H7 (cell line): Measurements from ENCODE around the genes COL24A1 and CLCA2.

- RAMPAGE, long total RNA: no peak
Observed at GRCh38 chr1:85258357-85258902, 1.0 kb downstream of the C1orf52 start.

DNA sequence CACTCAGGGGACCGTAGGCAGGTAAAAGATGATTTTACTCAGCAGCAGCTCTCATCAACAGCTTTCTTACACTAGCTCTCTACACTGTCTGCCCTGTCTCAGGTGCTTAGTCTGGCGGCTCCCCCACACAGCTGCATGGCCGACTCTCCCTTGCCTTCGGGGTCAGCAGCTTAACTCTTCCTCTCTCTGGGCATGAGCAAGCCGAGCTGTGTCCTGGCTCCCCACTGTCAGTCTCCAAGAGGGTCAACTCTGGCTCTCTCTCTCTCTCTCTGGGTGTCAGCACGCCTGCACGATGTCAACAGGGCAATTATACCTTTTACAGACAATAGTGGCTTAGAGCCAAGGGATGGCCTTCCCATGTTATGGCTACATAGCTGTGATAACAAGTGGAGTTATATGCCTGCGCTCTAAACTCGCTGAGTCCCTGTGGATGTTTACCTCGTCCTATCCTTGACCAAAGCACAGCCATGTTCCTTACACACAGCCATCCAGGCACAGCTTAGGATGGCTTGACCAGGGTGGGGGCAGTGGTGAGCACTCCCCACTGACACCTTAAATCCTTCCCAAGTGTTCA lies 3.1 kb upstream of the BCL10 start:
- RAMPAGE, long total RNA: no peak

GRCh38 chr1:86156585-86157302 lies at the start of gene COL24A1:
Gene COL24A1, minus strand, starts transcription at chr1:86156772.
- RAMPAGE, long total RNA: no peak

- RAMPAGE, long total RNA: no peak
Observed at GRCh38 chr1:86423410-86424377, at the start of gene CLCA2. Gene CLCA2, plus strand, starts transcription at chr1:86424171.

GRCh38 chr1:86503552-86503831 lies 34.8 kb downstream of the CLCA1 start:
- RAMPAGE, long total RNA: no peak

GRCh38 chr1:86710580-86711076 lies 6.3 kb downstream of the SH3GLB1 start:
- RAMPAGE, long total RNA: no peak

DNA sequence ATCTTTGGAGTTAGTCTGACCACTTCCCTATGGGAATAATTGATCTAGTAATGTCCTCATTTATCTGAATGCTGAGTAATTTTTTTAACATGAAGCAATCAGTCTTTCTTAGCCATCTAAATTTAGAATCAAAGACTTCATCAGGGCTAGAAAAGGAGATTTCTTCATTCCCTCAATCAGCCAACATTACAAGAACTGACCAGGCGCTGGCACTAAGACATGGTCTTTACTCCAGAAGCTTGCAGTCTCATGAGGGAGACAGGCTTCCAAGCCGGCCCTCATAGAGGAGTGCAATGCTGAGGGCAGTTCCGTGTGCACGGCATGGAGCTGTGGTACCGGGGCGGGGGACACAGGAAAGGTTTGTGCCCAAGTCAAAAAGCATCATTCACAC lies 84.5 kb downstream of the SH3GLB1 start:
- RAMPAGE, long total RNA: no peak

GRCh38 chr1:86915939-86916265 lies 1.5 kb downstream of the HS2ST1 start:
- RAMPAGE, long total RNA: no peak

DNA sequence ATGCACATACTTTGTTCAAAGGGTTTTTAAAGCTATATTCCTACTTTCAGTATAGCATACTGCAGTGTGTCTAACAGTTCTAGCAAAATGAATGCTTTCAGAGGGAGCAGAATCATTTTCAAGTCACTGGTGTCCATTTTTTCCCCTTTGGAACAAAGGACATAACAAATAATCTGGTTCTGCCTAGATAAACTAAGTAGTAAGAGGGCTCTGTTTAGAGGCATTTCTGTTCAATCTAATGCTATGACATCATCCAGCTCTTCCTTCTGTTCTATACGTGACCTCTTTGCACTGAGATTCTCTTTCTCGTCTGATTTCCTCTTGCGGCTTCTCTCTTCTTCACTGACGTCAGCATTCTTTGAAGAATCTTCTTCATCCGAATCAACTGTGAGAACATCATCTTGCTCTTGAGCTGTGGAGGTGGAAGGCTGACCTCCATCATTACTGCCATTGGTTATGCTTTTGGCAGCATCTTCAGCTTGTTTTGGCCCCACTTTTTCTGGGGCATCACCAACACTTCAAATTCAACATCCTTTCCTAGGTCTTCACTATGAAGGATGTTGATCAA lies 130.3 kb downstream of the HS2ST1 start:
- RAMPAGE, long total RNA: no peak

GRCh38 chr1:87154227-87154851 lies 174.3 kb upstream of the LMO4 start:
- RAMPAGE, long total RNA: no peak

- RAMPAGE, long total RNA: no peak
Observed at GRCh38 chr1:87334535-87335001, 5.9 kb downstream of the LMO4 start.

- RAMPAGE, long total RNA: no peak
Observed at GRCh38 chr1:87827066-87827477, 498.4 kb downstream of the LMO4 start.

GRCh38 chr1:88890364-88890693 lies 1.0 kb downstream of the GTF2B start:
- RAMPAGE, long total RNA: no peak

GRCh38 chr1:89005138-89006248 lies 13.1 kb upstream of the KYAT3 start:
- RAMPAGE, long total RNA: no peak

- RAMPAGE, long total RNA: no peak
Observed at GRCh38 chr1:89062676-89063218, 2.3 kb downstream of the GBP1 start.

DNA sequence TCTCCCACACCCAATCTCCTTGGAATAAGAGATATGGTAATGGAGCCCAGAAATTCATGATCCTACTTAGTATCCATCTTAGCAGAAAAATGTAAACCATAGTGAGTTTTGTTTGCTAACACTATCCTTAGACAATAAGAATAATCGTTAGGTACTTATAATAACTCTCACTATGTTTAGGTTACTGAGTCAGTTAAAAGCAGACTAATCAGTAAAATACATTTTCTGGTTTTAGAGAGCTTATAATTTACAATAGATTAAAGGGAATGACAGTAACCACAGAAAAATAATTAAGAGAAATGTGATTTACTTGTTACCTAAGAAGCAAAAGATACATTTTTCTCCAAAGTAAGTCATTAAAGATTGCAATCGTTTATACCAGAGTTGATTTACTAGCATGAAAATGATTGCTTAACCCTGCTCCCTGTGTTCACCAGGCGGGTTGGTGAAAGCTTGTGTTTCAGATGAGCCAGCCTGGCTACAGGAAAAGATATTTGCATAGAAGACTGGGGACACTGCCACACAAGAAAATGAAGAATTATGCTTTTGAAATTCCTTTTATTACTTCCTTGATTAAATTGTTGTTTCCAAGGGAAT lies 27.8 kb downstream of the LRRC8B start:
- RAMPAGE, long total RNA: no peak

GRCh38 chr1:89566449-89567419 lies 42.1 kb downstream of the LRRC8B start:
- RAMPAGE, long total RNA: no peak

DNA sequence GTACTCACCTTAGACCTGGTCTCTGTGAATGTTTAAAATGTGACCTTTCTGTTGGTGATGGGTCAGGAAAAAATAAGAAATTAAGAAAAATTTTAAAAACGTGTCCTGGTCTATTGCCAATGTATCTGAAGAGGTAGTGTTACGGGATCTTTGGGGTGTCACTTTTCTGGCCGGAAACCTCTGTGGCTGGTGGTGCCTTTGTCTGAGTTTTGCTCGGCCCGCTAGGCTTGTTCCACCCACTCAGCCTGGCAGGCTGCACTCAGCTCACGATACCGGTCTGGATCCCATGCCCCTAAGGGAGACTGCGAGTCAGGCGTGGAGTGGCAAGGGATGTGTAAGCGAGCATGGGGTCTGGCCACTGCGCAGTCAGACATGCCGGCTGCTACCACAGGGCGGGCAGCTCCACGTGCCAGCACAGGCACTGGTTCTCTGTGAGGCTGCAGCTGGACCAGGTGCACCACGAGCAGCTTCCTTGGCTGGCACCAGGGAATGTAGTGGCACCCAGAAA lies 24.0 kb upstream of the LRRC8C start:
- RAMPAGE, long total RNA: no peak

- RAMPAGE, long total RNA: no peak
Observed at GRCh38 chr1:89821825-89822169, 965 bp downstream of the LRRC8D start.

DNA sequence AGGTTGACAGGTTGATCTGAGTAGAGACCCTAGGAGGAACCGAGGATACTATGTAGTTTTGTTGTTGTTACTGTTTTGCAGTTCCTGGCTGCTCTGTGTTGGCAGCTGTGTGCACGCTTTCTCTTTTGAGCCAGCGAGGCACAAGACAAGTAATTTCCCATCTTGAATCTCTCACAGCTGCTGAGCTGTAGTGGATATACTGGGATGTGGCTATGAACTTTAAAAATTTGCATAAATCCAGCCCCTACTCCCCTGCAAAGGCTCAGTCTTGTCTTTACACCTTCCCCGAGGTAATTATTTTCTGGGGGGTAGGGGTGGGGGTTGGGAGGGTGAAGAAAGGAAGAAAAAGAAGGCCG lies 22.1 kb downstream of the LRRC8D start:
- RAMPAGE, long total RNA: no peak